A673 (cell line): ENCODE results near the gene ATP6V0E1.

DNA sequence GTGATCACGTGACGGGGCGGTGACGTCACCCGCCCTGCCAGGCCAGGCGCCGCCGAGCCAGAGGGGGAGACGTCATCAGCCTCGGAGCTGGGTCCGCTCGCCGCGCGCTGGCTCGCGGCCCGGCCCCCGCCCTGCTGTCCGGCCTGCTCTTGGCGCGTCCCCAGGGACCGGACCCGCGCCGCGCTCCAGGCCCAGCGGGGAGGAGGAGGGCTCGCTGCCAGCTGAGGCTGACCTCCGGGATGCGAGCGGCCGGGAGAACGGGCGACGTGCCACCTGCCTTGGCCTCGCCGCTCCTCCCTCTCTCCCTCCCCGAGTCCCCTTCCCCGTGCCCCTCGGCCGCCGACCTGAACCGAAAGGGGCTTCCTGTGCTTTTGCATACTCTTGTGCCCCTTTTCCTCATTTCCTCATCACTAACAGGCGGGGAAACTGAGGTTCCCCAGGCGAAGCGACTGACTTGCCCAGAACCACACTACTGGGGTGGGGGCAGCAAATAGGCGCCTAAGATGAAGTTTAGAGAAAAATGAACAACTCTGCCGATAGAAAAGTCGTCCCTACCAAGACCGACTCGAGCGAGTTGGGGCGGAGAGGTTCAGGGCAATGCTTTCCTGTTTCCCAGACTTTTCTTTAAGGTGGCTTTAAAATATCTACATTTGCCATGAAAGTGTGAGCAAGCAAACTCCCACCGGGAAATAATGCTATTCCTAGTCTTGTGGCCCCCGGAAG, 459 bp upstream of the DUSP1 start:
- PRO-cap, result bidirectional peak, plus-strand start at position 75 of the sequence, minus-strand start outside the sequence

DNA sequence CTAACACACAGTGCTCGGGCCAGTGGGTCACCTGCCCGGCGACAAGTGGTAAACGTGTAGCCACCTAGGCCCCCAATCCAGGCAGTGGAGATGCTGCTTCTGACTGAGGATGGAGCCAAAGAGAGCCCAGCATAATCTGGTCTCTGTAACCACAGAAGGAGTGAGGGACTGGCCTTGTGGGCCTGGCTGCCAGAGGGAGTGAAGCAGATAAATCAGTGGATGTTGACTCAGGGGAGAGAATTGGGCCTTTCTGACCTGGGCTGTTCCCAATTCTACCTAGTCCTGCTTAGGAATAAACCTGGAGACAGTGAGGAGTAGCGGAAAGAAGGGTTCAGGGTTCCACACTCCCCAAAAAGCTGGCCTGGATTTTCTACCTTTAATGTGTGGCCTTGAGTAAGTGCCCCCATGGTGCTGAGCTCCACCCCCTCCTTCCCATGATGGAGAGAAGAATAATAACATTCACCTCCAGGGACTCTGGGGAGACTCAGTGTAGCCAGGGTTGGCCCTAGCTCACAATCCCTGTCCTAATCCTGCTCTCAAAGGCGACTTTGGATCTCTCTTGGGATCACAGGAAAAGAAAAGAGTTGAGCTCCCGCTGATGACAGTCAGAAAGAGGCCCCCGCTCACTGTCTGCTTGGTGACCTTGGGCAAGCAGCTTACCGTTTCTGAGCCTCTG, 2.9 kb upstream of the DUSP1 start:
- PRO-cap, result no peak

GRCh38 chr5:172802460-172803057, 31.5 kb upstream of the ERGIC1 start:
- PRO-cap, result no peak

GRCh38 chr5:172805560-172806191, 28.4 kb upstream of the ERGIC1 start:
- PRO-cap, result no peak

DNA sequence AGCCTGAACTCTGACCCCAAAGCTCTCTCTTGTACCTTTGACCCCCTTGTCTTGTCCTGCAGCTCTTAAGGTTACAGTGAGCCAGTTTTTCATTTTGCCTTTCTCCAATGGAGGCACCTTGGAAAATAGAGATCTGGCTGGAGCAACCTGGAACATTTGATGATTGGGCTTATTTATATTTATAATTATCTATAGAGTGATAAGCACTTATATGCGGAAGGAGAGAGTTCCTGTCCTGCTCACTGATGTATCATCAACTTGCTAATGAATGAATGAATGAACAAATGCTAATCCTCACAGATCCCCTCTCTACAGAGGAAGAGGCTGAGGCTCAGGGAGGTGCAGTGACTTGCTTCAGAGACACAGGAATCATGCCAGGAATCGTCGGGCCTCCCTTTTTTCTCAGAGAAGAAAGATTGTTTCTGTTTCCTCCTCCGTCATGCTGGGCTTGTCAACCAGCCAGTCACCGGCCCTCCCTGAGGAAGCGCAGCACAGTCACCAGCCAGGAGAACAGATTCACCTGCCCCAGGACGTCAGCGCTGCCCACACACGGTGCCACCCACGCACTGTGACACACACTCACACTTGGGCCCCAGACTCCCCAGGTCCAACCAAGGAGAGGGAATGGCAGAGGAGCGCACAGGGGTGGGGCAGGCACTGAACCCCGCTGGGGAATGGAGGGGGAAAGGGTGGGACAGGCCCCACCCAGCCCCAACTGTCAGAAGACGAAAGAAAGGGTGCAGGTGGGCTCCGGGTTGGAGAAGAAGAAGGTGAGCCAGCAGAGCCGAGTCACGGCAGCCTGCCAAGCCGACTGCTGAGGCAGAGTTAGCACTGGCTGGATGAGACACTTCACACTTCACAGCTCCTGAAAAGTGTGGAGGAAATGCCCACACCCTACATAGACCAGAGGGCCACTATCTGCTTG, 14.0 kb upstream of the ERGIC1 start:
- PRO-cap, result no peak

- PRO-cap, result no peak
Measured at GRCh38 chr5:172846192-172846971, 12.3 kb downstream of the ERGIC1 start.

DNA sequence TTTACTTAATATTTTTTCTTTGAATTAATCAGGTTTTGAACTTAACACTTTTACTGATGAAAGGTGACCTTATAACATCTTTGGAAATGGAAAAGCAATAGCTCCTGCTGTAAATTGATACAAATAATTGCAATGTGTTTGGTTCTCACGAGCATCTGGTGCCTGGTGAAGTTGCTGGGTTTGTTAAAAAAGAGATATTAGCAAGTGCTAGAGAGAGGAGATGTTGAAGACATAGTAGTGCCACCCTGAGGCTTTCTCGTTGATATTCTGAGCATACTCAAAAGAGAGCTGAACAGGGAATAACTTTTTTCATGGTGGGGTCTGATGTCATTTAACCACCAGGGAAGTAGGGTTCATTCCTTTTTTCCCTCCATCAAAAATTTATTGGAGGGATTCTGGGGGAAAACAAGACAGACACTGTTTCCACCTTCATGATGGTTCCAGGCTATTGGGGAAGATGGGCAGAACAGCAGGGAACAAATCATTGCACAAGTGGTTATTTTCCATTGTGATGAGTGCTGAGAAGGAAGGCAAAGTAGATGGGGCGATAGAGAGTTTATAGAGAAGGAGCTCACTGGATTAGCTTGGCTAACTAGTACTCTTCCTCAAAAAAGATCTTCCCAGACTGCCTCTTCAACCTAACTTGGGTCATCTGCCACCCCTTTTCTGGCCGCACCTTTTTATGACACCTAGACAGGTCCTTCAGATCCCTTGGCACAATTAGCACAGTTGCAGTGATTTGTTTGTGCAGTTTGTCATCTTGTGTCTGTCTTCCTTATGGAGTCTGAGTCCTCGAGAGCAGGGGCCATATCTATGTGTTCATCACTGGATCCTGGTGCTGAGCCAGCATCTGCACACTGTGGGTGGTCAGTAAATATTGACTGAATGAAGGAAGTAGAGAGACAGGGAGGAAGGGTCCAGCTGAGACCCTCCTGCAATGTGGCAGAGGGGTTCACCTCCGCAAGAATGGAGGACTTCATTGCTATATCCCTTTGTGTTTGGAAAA, 14.1 kb downstream of the ERGIC1 start:
- PRO-cap, result no peak

GRCh38 chr5:172894595-172895425, 60.8 kb downstream of the ERGIC1 start:
- PRO-cap, result no peak

DNA sequence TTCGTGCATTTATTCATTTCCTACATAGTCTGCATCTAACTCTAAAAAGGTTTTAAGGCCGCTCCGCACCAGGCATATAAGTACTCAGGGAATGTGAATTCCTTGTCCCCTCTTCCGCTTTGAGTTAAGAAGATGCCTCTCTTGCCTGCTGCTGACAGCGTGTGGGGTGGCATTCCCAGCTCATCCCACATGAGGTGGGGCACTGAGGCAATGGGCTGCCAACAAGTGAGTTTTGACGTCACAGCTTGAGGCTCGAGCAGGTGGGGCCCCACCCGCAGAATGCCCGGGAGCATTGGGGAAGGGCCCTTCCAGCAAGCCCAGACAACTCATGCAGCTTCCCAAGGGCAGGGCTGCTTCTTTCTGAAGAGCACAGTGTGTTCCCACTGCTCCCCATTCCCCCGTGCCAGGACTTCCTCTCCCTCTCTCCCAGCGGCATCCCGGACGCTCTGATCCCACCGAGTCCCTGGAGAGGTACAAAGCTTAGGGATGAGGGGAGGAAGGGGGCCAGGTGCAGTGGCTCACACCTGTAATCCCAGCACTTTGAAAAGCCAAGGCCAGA, 59.2 kb upstream of the RPL26L1 start:
- PRO-cap, result no peak

DNA sequence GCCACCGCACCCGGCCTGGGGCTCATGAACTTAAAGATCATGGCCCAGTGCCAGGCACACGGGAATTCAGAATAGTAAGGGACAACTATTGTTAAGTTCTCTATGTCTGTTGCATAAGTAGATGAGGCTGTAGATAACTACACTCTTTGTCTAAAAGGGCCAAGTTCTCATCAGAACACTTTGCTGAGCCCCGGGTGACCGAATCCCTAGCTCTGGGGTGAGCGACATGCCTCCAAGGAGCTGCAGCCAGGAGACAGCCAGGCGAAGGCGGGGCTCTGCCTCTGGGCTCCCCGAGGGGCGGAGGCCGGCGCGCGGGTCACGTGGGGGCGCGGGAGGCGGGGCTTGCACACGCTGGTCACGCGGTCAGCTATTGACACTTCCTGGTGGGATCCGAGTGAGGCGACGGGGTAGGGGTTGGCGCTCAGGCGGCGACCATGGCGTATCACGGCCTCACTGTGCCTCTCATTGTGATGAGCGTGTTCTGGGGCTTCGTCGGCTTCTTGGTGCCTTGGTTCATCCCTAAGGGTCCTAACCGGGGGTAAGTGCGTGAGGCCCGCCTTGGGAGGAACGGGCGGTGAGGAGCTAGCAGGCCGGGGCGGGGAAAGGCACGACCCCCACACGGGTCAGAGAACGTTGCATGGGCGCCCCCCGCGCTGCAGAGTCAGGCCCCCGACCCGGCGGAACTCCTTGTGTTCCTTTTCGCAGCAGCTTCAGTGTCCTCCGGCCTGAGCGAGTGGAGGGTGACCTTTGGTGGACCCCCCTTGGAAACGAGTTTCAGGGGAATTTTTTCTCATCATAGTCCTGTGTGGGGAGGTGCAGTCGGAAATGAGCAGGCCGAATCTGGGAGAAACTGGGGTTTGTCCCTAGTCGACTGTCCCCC, at the start of gene ATP6V0E1:
ATP6V0E1 (plus strand) TSS at position 345 of the 880 bp plus-strand sequence.
- PRO-cap, result bidirectional peak, plus-strand start at position 376 of the sequence, minus-strand start at position 208 of the sequence

DNA sequence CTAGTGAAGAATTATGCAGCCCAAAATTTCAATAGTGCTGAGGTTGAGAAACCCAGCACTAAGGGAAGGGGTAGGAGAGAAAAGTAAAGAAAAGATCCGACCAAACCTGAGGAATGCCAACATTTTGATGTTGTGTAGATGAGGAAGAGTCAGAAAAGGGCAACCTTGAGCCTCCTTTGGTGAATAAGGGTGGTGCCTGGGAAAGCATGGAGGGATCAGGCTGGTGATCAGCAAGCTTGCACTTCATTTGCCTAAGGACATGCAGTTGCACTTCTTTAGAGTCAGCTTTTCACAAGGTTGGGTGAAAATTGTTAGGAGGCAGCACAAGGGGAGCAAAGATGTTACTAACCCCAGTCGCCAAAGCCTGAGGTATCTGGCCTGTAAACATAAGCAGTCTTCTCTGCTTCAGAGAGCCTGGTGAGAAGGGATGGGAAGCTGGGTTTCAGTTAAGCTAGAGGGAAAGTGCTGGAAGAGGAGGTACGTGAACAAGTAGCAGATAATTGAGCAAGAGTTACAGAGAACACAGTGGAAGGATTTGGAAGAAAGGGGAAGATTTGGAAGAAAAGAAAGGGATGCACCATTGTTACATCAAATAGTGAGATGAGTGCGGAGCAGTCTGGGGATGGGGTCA, 20.5 kb downstream of the ATP6V0E1 start:
- PRO-cap, result no peak

- PRO-cap, result no peak
Measured at GRCh38 chr5:173011474-173012168, 28.1 kb downstream of the ATP6V0E1 start.

DNA sequence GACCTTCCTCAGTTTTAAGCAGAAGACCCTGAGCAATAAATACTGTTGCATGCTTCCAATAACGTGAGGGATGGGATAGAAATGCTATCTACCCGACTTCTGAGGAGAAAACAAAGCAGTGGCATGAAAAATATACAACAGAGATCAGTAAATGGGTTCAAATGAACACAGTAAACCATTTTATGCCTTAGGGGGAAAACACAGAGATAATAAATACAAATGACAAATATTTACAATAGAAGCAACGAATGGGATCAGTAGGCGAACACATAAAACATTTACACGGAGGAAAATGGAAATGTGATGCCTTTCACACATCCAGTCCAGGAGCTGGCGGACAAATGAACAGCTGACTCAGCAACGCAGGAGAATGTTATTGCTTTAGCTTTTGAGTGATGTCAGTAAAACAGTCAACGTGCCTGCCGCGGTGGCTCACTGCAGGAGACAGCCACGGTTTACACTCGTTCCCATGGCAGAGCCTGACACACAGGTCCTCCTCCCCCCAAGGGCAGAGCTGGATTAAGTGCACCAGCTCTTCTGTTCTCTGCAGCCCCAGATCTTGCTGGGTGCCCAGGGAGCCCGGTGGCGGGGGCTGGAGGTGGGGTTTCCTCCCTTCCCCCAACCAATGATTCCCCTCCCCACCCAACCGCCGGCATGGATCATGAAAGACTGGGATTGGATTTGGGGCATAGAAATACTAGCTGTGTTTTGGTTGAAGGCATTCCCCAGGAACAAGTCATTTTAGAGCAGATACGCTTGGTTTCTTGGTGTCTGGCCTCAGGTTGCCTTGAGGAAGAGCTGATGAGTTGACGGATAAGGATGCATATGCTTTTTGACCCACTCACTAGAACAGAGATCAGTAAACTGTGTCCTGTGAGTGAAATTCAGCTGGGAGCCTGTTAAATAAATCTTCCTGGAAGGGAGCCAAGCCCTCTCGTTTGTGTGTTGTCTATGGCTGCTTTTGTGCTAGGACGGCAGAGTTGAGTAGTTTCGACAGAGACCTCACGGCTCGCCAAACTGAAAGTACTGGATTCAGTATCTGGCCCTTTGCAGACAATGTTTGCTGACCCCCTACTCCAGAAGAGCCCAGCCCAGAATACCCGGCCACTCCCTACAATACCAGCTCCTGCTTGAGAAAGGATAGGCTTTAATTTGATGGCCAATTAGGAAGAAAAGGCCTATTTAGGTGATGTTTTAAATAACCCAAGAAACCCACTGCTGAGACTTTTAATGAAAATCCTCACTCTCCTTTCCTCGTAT, 12.5 kb downstream of the STC2 start:
- PRO-cap, result unidirectional peak, plus-strand start at position 555 of the sequence

DNA sequence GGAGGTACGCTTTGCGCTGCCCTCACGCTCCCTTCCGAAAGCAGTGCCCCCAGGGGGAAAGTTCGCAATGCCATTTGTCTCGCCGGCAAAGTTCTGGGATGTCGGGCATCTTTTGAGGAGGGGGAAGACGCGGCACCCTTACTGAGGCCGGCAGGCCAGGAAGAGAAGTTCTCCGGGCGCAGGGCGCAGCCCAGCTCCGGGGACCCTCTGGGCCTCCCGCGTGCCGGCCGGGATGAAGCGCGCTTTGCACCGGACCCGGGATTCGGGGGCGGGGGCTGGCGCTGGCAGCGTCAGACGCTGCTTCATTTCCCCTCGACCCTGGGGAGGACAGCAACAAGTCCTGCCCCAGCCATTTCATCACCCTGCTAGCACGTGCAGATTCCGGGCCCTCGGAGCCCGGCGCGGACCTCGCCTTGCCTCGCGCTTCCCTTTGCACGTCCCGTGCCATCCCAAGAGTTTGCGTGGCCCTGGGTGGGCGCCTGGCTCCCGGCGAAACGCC, 691 bp downstream of the STC2 start:
- PRO-cap, result bidirectional peak, plus-strand start at position 306 of the sequence, minus-strand start at position 209 of the sequence

DNA sequence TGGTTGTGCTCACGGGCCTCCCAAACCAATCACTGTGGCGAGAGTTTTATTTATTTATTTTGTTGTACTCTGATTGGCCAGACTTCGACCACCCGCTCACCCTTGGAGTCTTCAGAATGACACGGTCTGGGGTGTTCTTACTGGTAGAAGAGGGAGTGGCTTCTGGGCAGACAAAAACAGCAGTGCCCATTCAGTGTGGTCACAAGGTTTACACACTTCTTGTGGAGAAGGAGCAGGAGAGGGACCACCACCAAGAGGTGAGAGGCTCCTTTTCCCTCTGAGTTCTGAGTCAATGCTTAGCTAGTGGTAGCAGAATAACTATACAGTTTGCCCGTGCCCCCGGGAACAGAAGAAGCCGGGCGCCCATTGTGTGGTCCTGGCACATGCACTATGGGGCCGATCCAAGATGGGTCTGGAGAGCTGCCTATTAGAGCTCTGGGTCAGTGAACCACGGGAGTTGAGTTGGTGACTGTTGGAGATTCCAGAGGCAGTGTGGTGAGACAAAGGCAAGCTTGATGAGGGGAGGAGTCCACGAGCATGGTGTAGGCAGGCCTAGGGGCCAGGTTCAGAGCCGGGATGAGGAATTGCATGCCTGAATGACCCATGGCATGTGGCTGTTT, 84.1 kb upstream of the STC2 start:
- PRO-cap, result no peak

DNA sequence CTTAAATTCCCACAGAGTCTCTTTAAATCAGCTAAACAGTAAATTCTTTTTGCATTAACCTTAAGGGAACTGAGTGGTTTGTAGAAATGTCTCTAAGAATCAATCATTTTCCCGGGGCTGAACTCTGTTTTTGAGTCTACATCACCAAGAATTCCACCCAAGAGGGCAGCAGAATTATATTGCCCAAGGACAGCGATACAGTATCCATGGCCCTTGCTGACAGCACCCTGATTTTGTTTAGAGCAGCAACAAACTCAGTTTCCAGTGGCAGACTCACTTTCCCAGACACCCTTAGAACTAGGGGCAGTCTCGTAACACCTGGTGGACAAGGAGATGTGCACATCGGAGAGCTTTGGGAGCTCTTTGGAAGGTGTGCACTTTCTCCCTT, 82.8 kb downstream of the BOD1 start:
- PRO-cap, result no peak

DNA sequence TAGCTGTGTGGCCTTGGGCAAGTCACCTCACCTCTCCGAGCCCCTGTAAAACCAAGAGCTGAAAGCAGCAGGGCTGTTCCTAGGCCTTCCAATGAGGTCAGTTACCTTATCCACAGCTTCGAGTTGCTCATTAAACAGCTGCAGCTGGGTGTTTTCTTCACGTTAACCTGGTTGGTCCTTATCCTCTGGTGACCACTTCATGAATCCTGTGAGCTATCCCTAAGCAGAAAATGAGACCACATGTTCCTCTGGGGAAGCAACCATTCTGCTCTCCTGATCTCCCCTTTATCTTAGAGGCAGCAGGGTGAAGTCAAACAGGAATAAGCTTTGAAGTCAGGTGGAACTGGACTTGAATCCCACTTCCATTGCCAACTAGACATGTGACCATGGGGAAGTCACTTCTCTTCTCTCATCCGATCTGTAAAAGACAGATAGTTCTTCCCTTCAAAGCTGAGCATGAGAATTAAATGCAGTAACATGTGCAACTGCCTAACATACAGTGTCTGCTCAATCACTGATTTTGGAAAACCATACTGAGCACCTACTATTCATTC, 111.5 kb upstream of the BOD1 start:
- PRO-cap, result no peak

DNA sequence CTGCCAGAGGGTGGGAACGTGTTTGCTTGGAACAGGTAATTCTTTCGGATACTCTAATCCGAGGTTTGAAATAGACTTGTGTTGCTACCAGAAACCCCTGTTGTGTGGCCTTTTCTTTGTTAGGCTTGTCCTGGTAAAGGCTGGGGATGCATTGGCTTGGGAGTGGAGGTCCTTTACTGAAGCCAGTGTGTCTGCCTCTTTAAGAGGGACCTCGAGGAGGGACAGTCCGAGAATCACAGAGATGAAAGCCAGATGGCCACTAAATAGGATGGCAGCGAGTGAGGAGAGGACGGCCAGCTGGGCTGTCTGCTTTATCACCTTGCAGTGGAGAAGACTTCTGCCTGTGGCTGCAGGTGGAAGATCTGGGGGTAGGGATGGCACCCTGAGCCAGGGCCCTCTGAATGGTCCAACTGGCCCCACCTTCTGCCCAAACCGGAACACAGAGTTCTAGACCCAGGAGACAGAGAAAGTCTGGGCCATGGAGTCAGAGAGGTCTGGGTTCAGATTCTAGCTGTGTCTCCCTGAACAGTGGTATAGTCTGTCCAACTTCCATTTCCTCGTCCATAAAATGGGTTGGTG, 130.3 kb upstream of the CPEB4 start:
- PRO-cap, result no peak

DNA sequence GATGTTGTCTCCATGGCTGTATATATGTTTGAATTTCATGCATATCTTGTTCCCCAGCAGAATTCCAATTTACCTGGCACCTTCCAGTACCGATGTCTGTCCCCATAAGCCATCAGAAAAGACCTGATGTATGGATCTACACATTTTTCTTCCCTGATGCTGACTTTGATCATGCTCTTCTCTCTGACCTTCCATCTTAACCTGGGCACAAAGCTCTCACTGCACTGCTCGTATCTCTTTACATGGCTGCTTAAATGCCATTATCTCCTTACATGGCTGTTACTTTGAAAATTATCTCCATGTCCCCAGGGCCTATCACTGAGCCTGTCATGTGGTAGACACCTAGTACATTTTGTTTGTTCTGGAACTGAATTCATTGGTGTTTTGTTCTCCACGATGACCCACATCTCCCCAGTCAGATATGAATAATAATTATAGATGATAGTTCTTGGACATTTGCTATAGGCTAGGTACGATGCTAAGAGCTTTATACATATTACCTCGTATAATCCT, 10.0 kb upstream of the CPEB4 start:
- PRO-cap, result no peak

DNA sequence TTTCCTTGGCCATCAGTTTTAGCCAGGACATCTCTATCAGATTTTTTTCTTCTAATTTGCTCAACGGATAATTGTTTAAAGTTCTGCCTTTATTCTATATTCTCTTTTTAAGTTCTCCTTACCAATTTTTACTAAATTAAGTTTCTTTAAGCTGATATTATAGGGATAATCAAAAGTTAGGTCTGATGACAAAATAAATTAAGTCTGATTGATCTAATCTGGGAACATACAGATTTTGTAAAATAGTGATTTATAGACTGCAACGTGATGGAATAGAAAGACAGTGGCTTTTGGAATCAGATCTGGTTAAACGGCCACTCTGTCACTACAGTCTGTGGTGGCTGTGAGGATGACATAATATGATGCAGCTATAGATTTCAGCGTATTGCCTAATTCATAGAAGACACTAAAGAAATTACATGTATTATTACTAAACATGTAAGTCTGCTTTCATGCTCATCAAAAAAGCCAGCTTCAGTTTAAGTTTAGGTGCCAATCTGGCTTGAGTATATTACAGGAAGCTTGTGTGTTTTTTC, 25.5 kb downstream of the CPEB4 start:
- PRO-cap, result no peak